ENCODE measurements around the gene CNIH4.

- PRO-cap, 2 experiments = no peak in any of the 2 experiments
- RAMPAGE, long total RNA, 5 experiments = no peak in any of the 5 experiments
Measured at GRCh38 chr1:224186807-224187052, 3.7 kb downstream of the DEGS1 start.

DNA sequence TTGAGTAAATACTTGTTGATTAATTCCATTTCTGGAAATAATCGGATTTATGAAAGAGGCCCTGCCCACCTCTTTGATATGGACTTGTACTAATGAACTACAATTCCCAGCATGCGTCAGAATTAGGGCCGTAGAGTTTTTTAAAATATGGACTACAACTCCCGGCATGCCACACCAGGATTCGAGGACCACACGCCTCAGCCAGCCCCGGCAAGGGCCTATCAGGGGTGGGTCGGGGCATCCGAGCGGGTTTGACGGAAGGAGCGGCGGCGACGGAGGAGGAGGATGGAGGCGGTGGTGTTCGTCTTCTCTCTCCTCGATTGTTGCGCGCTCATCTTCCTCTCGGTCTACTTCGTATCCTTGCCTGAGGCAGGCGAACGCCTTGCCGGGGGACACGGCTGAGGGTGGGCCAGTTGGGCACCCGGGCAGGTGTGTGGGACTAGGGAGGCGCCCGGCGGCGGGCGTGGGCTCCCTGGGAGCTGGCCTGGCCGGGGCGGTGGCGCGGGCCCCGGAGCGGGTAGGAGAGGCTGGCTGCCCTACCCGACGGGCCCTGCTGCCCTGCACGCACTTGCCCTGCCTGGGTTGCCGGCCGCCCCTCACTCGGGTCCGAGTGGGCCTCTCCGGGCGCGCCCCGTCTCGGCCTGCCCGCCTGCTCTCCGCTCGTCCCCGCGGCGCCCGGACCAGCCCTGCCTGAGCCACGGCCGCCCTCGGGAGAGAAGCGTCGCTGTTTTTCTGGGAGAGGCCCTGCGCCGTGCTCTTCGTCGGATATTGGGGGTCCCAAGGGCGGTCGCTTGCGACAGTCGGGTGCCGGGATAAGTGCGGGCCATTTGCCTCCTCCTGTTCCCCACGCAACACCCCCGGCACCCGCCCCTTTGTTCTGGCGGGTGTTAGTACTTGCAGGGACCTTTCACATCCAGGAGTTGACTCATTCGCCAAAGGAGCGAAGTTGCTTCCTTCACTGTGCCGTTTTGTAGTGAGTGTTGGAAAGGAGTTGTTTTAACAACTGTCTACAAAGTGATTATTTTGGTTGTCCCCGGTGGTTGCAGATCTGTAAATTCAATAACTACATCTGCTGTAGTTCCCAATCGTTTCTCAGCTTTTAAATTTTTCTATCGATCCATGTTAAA, at the start of gene CNIH4:
Gene CNIH4 (plus strand): TSS at position 240 of the 1,127 bp plus-strand sequence.
- PRO-cap, 2 experiments = peak in 2 of 2 experiments; most common plus-strand start position 916 of the sequence (in 2); most common minus-strand start position 846 of the sequence (in 1)
- RAMPAGE, long total RNA, 5 experiments = start-site peak on the plus strand in 5 of 5 experiments, centred at positions 219 to 263 of the sequence, 121 to 1,427 reads per replicate

- PRO-cap, 2 experiments = no peak in any of the 2 experiments
- RAMPAGE, long total RNA, 5 experiments = no peak in any of the 5 experiments
Measured at GRCh38 chr1:224357767-224358460, 1.2 kb downstream of the CNIH4 start.

- PRO-cap, 2 experiments = no peak in any of the 2 experiments
- RAMPAGE, long total RNA, 5 experiments = no peak in any of the 5 experiments
Measured at GRCh38 chr1:224388593-224389193, 32.0 kb downstream of the CNIH4 start.

DNA sequence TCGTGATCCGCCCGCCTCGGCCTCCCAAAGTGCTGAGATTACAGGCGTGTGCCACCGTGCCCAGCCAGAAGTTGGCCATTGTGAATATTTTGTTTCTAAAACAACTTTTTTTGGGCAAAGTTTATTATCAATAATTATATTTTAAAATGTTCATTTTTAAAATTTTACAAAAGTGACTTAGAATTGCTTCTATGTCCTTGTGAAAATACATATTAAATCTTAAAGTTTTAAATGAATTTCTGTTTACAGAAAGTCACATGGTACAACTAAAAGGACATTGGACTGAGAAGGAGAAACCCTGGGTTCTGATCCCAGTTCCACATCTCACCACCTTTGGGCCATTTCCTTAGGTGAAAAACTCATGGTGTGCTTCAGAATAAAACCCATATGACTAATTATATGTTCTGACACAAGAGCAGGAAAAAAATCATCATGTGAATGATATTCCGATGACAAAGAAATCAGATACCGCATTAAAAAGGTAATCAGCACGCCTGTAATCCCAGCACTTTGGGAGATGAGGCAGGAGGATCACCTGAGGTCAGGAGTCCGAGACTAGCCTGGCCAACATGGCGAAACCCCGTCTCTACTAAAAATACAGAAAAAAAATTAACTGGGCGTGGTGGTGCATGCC, 13.6 kb downstream of the WDR26 start:
- PRO-cap, 2 experiments = no peak in any of the 2 experiments
- RAMPAGE, long total RNA, 5 experiments = no peak in any of the 5 experiments

DNA sequence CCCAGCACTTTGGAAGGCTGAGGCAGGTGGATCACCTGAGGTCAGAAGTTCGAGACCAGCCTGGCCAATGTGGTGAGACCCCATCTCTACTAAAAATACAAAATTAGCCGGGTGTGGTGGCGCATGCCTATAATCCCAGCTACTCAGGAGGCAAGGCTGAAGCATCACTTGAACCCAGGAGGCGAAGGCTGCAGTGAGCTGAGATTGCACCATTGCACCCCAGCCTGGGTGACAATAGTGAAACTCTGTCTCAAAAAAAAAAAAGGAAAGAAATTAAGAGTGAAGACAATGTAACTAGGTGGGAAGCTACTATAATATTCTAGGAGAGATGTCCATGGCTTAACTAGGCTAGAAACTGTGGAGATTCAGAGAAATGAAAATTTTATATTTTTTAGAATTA, 12.1 kb downstream of the WDR26 start:
- PRO-cap, 2 experiments = no peak in any of the 2 experiments
- RAMPAGE, long total RNA, 5 experiments = no peak in any of the 5 experiments

DNA sequence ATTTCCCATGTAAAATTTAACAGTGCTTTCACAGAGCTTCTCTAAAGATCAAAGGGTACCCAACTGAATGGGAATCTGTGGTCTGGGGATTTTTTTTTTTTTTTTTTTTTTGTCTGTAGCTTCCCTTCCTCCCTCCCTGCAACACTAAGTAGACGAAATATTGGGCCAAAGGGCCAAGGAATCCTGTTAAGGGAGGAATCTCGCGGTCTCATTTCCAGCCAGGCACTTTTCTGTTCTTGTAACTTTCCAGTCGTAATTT, 22.8 kb upstream of the WDR26 start:
- PRO-cap, 2 experiments = peak in 2 of 2 experiments; most common minus-strand start position 143 of the sequence (in 1)
- RAMPAGE, long total RNA, 5 experiments = no peak in any of the 5 experiments

DNA sequence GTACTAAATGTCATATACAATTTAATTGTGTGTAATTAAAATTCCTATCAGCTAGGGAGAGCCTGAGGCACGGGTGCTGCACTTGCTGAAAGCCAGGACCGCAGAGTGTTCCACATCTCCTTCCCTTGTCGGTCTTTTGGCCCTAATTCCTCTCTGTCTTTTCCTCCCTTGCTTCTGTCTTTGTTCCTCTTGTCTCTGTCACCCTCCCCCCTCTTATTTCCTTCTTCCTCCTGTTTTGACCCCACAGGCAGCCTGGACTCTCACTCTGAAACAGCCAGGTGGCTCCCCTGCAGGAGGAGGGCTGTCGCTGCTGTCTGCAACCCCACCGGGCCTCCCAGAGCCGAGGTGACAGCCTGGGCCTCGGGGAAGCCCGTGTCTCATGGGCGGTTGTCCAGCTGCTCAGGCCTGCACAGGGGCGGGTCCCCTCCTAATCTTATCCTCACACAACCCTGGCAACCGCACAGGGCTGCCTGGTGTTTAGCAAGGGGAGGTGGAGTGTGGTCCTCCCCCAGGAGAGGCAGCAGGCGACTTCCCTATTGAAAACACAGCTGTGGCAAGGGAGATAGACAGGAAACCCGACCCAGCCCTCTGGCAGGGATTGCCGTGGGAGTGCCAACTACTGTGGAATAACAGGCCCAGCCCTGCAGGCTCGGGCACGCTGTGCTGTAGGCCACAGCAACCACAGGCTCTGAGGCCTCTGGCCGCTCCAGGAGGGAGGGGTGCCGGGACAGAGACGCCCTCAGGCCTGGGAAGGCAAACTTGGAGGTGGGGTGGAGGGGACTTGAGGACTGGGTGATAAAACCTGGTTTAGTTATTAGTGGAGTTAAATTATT, 68.8 kb upstream of the WDR26 start:
- PRO-cap, 2 experiments = no peak in any of the 2 experiments
- RAMPAGE, long total RNA, 5 experiments = no peak in any of the 5 experiments

GRCh38 chr1:224733203-224733830, 117.2 kb downstream of the CNIH3 start:
- PRO-cap, 2 experiments = no peak in any of the 2 experiments
- RAMPAGE, long total RNA, 5 experiments = no peak in any of the 5 experiments

DNA sequence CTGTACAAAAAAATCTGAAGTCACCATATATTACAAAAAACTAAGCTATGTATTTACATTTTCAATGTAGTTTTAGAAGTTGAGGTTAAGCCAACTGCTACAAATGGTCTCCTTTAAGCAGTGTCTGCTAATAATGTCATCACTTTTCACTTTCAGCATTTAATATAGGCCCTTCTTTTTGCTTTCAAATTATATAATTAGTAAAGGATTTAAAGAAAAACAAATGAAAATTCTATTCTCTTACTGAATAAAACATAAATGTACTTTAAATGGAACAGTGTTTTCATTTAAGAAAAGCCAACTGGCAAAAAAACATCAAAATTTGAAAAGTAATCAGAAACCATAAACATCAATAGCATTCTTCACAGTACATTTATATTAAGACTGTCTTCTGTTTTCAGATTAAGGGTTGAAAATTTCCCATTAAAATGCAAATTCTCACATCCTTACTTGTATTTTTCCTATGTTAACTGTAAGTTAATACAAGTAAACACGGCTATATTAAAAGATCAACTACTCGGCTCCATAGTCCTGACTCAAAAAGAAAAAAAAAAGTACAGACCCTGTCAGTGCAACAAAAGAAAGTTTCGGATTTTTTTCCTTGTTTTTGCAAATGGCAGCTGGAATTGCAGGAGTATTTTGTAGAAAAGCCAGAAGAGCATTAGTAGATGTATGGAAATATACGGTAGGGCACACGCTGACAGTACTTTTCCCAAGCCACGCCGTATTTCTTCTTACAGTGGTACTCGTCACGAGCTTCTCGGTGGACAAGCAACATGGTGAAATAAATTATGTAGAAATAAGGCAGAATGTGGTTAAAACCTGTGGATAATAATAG, 25.0 kb downstream of the LBR start:
- PRO-cap, 2 experiments = no peak in any of the 2 experiments
- RAMPAGE, long total RNA, 5 experiments = no peak in any of the 5 experiments

DNA sequence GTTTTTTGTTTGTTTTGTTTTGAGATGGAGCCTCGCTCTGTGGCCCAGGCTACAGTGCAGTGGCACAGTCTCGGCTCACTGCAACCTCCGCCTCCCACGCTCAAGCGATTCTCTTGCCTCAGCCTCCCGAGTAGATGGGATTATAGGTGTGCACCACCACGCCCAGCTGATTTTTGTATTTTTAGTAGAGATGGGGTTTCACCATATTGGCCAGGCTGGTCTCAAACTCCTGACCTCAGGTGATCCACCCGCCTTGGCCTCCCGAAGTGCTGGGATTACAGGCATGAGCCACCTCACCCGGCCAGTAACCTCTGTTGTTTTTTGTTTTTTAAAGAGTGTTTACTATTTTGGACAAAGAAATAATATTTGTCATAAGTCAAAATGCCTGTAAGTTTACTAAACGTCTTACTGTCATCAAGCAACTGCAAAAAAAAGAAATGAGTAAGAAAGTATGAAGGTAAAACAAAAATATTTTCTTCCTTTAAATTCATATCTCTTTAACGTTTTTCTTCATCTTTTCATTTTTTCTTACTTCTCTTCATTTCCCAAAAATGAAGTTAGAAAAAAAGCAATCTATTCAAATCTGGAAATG, 15.9 kb downstream of the LBR start:
- PRO-cap, 2 experiments = no peak in any of the 2 experiments
- RAMPAGE, long total RNA, 5 experiments = no peak in any of the 5 experiments

DNA sequence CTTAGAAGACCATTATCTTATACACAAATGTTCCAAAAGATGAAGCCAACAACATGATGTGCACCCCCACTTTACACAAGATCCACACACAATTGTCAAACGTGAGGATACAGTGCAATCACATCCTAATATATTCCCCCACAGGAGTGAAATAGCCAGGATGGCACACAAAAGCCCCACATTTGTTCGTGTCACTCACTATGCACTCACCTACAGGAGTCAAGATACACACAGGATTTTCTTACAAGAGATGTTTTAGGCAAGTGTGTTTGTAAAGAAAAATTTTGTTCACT, 1.8 kb downstream of the LBR start:
- PRO-cap, 2 experiments = no peak in any of the 2 experiments
- RAMPAGE, long total RNA, 5 experiments = no peak in any of the 5 experiments

DNA sequence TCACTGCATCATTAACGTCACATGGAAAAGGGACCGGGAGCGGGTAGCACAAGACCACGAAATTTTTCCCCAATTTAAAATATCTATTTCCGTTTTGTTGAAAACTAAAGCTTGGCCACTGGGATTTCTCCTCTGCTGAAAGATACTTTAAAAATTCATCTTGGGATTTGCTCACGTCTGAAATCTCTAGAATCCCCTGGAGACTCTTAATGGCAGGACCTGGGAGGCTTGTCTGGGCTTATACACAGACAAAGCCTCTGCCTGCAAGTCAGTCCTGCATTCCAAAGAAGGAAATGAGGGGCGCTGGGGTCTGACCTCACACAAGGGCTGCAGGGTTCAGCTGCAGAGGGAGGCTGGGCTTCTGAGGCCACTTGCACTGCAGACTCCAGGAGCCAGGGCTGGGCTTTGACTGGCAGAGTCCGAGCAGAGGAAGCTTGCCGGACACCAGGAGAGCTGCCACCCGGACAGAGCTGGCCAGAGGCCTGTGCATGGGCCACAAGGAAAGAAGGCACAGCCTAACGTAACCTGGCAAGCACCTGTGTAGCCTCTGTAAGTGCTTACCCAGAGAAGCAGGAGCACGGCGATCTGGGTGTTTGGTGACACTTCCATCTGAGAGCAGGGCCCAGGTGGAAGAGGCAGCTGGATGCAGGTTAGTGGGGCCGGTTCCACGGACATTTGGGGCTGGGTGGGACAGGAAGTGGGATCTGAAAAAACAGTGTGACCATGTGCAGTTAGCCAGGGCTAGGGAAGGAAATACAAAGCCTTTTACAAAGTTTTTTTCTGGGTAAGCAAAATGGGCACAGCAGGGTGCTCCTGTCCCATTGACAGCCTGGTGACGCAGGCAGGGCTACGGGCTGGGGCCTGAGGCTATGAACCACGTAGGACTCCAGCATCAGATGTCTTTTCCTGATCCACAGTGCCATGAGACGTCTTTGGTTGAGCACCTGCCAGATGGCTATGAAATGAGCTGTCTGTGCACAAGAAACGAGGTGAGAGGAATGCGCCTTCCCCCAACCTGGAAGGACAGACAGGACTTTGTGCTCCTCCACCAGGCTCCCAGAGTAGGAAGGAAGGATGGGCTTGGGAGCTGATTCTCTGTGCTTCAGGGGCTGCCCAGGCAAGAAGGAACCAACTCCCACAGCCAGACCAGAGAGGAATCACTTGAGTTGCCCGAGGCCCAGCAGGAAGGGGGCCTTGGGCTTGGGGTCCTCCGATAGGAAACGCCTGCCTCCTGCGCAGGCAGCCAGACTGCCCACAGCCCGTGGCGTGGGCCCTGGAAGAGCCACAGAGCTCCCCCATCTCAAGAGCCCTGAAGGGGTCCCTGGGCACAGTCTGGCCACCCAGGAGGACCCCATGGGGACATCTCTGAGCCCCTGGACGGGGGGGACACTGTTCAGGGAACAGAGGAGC, 37.3 kb upstream of the LBR start:
- PRO-cap, 2 experiments = no peak in any of the 2 experiments
- RAMPAGE, long total RNA, 5 experiments = no peak in any of the 5 experiments

- PRO-cap, 2 experiments = no peak in any of the 2 experiments
- RAMPAGE, long total RNA, 5 experiments = no peak in any of the 5 experiments
Measured at GRCh38 chr1:225473079-225473752, 45.4 kb upstream of the LBR start.

GRCh38 chr1:225482398-225483251, 54.8 kb upstream of the LBR start:
- PRO-cap, 2 experiments = no peak in any of the 2 experiments
- RAMPAGE, long total RNA, 5 experiments = no peak in any of the 5 experiments

- PRO-cap, 2 experiments = no peak in any of the 2 experiments
- RAMPAGE, long total RNA, 5 experiments = no peak in any of the 5 experiments
Measured at GRCh38 chr1:225484009-225484508, 56.2 kb upstream of the LBR start.

- PRO-cap, 2 experiments = no peak in any of the 2 experiments
- RAMPAGE, long total RNA, 5 experiments = no peak in any of the 5 experiments
Measured at GRCh38 chr1:225514429-225514868, 86.6 kb upstream of the LBR start.

GRCh38 chr1:225549838-225550815, 102.8 kb downstream of the ENAH start:
- PRO-cap, 2 experiments = no peak in any of the 2 experiments
- RAMPAGE, long total RNA, 5 experiments = no peak in any of the 5 experiments

DNA sequence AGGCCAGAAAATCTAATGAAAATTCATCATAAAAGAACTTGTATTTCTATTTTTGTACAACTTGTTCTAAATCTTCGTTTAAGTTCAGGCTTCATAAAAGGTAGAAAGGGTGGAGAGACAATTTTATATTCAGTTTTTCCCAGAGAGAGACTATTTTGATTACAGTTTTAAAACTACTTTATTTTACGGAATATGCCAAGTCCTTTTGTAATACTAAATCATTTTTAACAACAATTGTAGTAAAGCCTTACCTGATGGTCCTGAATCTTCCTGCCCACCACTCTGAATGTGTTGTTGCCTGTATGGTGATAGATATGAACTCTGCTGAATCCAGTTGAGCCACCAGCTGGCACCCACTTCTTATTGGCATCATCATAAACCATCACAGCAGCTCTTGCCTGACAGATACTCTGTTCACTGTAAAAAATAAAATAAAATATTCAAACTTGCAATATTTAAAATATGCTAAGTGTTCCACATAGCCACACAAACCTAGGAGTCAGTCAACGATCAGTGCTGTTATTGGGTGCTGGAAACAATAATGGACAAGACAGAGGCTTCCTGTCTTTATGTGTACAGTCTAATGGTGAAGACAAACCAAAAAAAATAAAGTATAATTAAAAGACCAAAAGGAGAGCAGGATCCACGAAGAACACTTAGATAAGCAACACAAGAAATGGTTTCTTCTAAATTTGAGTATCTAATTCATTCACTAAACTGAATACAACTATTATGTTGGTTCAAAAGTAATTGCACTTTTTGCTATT, 85.7 kb downstream of the ENAH start:
- PRO-cap, 2 experiments = no peak in any of the 2 experiments
- RAMPAGE, long total RNA, 5 experiments = no peak in any of the 5 experiments

- PRO-cap, 2 experiments = peak in 1 of 2 experiments; most common minus-strand start chr1:225657721 (in 1)
- RAMPAGE, long total RNA, 5 experiments = no peak in any of the 5 experiments
Measured at GRCh38 chr1:225657469-225657994, 4.6 kb upstream of the ENAH start.

All from thyroid gland (tissue), 7 donors.